ENCODE results near the gene MCM3AP.

GRCh38 chr21:45973542-45974680, 7.7 kb upstream of the COL6A1 start:
- RRBS: 1% methylated on average over 24 of the region's 82 CpGs

DNA sequence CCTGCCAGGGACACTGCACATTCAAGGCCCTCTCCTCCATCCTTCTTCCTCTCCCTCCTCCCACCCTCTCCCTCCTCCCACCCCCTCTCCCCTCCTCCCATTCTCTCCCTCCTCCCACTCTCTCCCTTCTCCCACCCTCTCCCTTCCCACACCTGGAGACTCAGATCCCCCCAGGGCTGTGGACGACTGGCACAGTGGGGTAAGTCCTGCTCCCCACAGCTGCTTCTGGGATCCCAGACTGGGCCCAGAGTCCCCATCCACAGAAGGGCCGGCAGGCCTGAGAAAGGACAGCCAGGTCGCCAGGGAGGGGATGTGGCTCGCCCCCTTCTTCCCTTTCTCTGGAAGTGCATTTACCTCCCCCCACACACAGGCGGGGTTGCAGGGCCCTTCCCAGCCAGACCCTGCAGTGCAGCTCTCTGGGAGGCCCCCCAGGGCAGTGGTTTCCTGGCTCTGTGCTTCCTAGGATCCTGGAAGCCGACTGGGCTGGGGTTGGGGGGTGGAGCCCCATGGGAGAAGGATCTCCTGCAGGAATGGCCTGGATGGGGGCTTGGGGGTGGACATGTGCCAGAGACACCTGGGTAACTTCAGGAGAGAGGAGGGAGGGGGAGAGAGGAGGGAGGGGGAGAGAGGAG, 4.3 kb upstream of the COL6A1 start:
- RRBS: no CpG with 5 or more reads among the region's 6 CpGs

DNA sequence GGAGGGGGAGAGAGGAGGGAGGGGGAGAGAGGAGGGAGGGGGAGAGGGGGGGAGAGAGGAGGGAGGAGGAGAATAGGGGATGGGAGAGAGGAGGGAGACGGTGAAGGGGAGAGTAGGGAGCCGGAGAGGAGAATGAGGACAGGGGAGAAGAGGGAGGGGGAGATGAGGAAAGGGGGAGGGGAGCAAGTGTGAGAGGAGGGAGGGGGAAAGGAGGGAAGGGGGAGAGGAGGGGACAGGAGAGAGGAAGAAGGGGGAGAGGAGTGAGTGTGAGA, 3.8 kb upstream of the COL6A1 start:
- RRBS: no CpG with 5 or more reads among the region's 2 CpGs

- RRBS: no CpG with 5 or more reads among the region's 15 CpGs
Observed at GRCh38 chr21:46156214-46156656, 856 bp upstream of the FTCD start.

DNA sequence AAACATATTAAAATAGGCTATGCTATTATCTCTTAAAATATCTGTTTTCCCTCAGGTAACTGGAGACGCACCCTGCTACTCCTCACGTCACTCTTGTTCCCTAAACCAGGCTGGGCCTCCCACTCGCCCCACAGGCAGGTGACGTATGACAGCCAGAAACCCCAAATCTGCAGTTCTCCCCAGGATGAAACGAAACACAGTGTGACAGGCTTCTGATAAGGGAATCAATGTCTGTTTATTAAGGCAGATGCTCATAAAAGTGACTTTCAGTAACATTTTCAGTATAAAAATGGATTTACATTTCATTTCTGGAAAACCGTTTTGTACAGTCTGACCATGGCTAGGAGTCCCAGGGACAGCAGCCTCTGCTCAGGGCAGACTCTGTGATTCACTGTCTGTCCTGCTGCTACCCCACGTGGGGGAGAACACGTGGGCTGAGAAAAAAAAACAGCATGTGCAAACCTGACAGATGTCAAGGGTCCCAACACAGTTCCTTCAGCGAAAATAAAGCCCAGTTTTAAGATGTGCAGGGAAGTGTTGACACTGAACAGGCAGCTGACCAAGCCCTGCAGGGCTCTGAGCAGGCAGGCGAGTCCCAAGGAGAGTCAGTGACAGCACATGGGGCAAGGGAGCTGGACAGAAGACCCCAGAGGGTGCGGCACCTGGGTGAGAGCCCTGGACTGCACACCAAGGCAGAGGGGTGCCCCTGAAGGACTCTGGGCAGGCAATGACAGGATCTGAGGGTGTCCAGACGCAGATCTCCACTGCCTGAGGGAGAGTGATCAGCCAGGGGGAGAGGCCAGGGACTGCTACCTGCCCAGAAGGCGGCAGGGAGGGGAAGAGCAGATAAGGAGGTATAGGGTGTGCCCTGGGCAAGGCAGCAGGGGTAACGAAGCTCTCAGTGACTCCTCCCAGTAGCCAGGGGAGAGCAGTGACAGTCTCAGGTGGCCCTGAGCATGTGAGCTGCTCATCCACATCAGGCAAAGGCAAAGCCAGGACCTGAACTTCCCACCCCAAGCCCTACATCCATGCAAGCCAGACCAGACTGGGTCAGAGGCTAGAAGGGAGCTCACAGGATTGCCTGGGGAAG, 5.0 kb upstream of the SPATC1L start:
- RRBS: no CpG with 5 or more reads among the region's 14 CpGs

- RRBS: no CpG with 5 or more reads among the region's 12 CpGs
Observed at GRCh38 chr21:46246203-46247233, 17.9 kb upstream of the LSS start.

DNA sequence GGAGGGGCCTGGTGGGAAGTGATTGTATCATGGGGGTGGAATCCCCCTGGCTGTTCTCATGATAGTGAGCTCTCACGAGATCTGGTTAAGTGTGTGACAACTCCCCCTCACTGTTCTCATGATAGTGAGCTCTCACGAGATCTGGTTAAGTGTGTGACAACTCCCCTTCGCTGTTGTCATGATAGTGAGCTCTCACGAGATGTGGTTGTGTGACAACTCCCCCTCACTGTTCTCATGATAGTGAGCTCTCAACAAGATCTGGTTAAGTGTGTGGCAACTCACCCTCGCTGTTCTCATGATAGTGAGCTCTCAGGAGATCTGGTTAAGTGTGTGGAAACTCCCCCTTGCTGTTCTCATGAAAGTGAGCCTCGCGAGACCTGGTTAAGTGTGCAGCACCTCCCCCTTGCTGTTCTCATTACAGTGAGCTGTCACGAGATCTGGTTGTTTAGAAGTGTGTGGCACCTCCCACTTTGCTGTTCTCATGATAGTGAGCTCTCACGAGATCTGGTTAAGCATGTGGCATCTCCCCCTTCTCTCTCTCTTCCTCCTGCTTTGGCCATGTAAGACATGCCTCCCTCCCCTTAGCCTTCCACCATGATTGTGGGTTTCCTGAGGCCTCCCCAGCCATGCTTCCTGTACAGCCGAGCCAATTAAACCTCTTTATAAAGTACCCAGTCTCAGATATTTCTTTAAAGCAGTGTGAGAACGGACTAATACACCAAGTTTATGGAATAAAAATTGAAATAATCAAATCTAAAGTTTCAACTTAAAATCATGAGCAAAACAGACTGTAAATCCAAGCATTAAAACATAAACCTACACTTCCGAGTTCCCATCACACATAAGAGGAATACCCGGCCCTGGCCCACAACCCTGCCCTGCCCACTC, 25.1 kb upstream of the LSS start:
- RRBS: 100% methylated on average over 1 of the region's 13 CpGs

DNA sequence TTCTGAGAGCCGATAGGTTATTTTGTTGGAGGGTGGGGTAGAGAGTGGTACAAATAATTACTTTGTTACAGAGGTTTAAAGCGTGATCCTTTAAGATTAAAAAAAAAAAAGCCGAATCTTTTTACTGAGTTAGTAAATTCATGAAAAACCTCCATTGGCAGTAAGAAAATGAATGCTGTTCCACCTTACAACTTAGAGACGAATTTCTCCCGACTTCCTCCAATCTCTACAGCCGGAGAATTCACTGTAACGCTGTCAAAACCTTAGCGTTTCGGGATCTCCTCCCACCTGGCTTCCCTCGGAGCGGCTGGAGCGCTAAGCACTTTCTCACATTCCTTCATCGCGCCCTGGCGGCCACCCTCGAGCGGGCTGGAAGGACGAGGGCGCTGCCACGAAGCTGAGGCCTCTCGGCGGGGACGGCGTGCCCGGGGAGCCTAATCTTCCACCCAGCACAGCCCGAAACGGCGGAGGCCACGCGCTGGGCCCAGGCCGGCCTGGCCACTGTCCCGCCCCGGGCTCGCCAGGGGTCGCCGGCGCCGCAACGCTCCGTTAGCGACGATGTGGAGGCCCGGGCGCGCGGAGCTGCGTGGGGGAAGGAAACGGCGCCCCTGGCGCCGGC, at the start of gene MCM3AP:
MCM3AP (minus strand) TSS at position 97 of the 619 bp plus-strand sequence.
- RRBS: 1% methylated on average over 21 of the region's 51 CpGs

DNA sequence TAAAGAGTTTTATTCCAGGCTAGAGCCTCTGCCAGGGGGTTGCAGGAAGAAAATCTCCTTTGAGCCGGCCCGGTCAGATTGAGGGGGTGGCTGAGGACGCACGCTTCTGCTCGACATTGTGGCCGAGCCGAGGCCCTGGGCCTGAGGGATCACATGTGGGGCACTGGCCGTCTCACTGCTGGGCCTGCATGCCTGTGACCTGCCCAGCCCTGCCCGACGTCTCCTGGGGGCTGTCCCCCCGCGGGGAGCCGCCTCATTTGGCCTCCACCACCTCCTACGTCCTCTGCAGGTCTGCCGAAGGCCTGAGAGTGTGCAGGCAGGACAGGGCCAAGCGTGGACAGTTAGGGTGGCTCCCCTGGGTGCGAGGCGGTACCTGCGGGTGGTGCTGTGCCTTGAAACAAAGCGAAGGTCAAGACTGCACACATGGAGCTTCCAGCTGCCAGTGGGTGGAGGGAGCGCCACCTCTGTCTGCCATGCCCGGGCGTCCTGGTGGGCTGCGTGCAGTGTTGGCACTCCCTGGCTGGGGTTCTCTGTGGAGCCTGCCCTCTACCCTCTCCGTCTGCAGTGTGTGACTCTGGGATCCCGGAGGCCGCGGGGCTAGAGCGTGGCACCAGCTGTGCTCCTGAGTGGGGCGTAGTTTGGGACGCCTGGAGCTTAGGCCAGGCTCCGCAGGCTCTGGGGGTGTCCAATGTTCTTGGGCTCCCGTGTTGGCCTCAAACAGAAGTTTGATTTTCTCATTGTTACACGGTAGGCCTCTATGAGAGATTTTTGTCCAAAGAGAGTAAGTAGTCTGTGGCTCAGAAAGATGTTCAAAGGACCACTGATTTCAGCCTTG, 51.8 kb downstream of the PCNT start:
- RRBS: 95% methylated on average over 5 of the region's 34 CpGs

GRCh38 chr21:46376713-46377527, 53.0 kb downstream of the PCNT start:
- RRBS: no CpG with 5 or more reads among the region's 17 CpGs

DNA sequence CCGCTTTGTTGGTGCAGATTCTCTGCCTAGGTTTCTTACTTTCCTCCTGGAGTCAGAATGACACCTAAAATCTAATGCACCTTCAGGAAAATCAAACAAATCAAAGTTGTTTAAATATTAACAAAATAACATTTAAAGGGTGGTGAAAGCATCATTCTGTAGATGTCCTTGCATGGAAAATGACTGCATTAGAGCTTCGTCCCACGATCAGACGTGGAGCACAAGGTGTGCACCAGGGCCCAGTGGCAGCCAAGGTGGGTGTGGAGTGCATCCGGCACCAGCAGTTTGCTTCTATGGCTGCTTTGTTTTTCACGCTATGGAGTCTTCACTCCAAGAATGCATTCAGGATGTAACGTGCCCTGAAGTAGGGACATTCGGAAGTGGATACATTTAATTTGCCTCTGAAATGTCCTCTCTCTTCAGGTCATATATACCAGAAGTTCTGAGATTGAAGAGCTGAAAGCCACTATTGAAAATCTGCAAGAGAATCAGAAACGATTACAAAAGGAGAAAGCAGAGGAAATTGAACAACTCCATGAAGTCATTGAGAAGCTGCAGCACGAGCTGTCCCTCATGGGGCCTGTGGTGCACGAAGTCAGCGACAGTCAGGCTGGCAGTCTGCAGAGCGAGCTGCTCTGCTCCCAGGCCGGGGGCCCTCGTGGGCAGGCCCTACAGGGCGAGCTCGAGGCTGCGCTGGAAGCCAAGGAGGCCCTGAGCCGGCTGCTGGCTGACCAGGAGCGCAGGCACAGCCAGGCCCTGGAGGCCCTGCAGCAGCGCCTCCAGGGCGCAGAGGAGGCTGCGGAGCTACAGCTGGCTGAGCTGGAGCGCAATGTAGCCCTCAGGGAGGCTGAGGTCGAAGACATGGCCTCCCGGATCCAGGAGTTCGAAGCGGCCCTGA, 47.7 kb upstream of the DIP2A start:
- RRBS: 80% methylated on average over 3 of the region's 28 CpGs

- RRBS: no CpG with 5 or more reads among the region's 9 CpGs
Observed at GRCh38 chr21:46468027-46468642, 9.4 kb downstream of the DIP2A start.

- RRBS: no CpG with 5 or more reads among the region's 17 CpGs
Observed at GRCh38 chr21:46559160-46560055, 45.5 kb downstream of the S100B start.

DNA sequence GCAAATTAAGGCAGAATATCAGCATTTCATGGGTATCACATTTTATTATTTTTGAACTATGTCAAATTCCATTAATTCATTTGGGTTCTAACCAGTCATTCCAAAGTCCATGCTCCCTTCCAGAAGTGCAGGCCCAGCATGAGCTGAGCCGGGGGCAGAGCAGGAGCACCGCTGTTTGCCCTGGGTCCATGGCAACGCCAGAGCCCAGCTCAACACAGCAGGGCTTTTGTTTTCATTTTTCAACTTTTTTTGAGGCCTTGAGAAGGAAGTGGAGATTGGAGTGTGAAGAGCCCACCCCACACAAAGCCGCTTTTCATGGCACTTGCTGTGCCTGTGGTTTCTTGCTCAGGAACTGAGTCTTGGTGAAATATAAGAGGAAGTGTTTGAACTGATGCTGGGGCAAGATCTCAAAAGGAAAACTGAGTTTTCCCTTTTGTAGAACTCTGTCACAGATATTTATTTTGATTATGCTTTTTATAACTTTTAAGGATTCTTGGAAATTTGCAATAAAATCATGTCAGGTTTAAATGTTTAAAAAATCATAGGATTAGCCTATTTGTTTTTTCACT, 13.2 kb upstream of the PRMT2 start:
- RRBS: no CpG with 5 or more reads among the region's 4 CpGs